Fibroblast of villous mesenchyme (primary cell): Measurements from ENCODE around the genes GCSAML, OR2T3, OR2T5, OR2T35, ZNF672 and ZNF692.

DNA sequence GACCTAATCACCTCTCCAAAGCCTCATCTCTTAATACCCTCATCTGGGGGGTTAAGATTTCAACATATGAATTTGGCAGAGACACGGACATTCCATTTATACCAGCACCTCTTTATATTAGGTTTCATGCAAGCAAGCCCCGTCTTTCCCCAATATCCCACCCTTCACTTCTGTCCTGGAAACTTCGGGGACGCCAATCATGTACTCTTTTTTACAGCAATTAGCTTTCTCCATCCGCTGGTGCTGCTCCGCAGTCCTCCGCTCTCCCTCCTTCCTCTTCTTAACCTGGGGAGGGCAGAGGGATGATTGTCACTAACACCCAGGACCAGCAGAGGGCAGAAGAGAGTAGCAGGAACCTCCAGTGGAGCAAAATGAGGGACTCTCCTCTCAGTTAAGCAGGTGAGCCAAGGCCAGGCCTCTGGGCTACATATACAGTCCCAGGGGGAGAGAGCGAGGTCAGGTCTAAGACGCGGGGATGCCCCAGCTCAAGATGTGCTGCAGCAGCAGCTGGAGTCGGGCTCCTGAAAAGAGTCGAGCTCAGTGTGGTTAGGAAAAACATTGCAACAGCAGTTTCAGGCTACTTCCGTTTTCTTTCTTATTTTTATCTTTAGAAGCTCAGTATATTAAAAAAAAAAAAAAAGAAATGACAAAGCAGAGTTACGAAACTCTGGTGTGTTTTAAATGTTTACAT lies 25.9 kb upstream of the NLRP3 start:
- CAGE, long polyA plus RNA = no peak

GRCh38 chr1:247411540-247412024 lies 4.4 kb upstream of the NLRP3 start:
- CAGE, long polyA plus RNA = no peak

DNA sequence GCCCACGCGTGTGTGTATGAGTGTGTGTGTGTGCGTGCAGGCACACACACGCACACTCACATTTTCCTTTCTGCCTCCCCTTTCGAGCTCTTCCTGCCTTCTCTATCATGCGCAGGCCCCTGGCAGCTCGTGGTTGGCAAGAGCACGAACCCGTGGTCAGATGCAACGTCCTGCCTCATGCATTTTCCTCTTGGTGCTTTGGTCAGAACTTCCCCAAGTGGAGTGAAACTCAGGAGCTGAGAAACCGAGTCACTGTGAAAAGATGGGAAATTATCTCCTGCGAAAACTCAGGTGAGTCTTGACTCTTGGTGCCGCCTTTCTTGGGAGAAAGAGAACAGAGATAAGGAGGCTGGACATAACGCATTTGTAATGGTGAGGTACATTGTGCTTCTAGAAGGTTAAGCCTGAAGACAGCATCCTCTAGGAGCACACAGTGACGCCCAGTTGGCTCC lies at the start of gene GCSAML:
TSS of gene GCSAML (plus strand) at position 205 of the 452 bp plus-strand sequence.
- CAGE, long polyA plus RNA = no peak

DNA sequence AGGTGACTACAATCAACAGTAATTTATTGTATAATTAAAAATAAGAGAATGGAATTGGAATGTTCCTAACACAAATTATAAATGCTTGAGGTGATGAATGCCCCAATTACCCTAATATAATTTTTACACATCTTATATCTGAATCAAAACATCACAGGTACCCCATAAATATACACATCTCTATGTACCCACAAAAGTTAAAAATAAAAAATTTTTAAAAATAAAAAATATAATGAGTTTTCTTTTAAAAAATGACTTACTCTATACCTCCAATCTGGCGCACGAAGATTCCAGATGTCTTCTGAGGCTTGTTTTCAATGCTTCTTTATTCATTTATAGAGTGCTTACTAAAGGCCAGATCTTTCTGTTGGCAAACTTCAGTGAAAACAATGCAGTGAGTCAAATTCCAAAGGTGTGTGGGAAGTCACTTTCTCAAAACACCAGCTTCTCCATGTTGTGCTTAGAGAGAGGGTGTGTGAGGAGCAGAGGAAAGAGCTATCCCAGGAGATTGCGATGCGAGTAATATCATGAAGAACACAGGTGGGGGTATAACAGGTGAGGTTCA lies 5.0 kb downstream of the OR14A16 start:
- CAGE, long polyA plus RNA = no peak

DNA sequence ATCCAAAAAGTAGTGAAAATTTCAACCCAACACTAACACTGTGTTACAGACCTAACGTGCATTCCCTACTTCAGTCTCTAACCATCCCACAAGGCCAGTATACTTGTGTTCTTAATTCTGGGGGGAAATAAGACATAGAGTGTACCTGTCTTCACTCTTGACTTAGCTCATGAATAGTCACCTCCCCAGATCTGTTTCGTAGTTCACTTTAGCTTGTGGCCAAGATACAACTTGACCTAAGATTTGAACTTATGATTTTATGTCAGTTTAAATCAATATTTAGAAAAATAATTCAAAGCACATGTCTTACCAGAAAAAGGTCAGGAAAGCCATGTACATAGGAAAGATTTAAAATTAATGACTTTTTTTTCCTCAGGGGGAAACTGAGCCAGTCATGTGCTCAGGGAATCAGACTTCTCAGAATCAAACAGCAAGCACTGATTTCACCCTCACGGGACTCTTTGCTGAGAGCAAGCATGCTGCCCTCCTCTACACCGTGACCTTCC lies at the start of gene OR2T3:
TSS of gene OR2T3 (plus strand) at position 395 of the 506 bp plus-strand sequence.
- CAGE, long polyA plus RNA = no peak

- CAGE, long polyA plus RNA = no peak
These were observed at the start of gene OR2T5 for GRCh38 chr1:248488212-248488673. OR2T5 (plus strand) TSS chr1:248488589.

DNA sequence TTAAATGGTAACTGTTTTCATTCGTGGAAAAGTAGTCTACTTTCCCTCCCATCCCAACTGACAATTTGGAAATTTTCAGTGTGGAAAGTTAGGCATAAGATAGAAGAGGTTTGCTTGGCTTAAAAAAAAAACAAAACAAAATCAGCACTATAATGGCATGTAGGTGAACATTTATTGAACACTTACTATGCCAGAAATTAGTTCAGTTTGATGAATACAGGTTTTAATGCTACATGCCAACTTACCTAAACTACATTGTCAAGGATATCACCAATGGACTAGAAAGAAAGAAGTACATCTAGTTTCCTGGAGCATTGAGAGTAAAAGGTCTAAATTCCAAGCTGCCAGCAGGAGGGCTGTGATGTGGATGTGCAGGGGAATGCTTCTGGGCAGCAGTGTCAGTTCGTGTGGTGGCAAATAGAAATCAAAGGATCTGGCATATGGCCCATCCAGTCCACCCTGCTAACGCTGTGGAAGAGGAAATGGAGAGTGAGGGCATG lies at the start of gene OR2T35:
TSS of gene OR2T35 (minus strand) at position 277 of the 500 bp plus-strand sequence.
- CAGE, long polyA plus RNA = no peak

- CAGE, long polyA plus RNA = no peak
These were observed 32.7 kb upstream of the LYPD8 start for GRCh38 chr1:248788232-248788741.

DNA sequence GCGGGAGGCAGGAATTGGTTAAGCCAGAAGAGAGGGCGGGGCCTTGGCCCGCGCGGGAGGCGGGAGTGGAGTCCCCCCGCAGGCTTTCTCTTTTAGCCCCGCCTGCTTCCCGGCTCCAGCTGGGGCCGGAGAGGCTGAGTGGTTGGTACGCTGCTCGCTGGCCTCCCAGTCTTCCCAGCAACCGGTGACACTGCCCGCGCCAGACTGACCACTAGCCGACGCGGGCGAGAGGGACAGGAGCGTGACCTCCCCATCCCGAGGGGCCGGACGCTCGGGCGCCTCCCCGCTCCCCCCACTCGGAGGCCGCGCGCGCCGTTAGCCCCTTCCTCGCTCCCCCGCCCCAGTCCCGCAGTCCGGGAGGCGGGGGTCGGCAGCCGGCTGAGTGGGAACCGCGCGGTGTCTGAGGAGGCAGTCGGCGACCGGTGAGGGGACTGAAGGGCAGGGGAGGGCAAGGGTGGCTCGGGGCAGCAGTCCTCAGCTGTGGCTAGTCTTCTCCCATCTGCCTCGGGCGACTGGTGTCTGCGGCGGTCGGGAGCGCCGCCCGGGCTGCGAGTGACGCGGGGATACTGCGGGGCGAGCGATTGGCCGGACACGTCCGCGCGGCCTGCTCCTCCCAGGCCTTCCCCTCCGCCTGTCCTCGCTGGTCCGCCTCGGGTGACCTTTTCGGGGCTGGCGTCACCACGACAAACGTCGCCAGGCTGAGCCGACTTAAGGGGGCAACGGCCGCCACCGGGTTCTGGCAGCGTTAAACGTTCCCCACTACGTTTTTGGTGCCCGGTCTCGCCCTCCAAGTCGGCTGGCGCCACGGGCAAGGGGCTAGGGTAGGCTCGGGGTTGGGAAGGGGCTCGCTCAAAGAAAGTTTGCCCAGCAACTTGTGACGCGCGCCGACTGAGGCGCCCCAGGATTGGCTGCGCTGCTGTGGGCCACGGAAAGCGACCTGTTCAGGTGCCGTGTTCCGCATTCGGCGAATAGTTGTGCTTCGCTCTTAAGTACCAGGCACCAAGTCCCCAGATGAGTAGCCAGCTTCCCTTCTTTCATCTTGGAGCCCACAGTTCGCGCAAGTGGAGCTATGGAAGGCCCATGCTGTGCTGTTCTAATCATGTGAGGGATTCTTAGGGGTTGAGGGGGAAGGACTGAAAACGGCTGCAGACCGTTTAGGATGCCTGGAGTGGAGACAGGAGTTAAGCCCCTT lies at the start of gene ZNF672:
TSS of gene ZNF672 (plus strand) at position 95 of the 1,192 bp plus-strand sequence.
- CAGE, long polyA plus RNA = no peak

DNA sequence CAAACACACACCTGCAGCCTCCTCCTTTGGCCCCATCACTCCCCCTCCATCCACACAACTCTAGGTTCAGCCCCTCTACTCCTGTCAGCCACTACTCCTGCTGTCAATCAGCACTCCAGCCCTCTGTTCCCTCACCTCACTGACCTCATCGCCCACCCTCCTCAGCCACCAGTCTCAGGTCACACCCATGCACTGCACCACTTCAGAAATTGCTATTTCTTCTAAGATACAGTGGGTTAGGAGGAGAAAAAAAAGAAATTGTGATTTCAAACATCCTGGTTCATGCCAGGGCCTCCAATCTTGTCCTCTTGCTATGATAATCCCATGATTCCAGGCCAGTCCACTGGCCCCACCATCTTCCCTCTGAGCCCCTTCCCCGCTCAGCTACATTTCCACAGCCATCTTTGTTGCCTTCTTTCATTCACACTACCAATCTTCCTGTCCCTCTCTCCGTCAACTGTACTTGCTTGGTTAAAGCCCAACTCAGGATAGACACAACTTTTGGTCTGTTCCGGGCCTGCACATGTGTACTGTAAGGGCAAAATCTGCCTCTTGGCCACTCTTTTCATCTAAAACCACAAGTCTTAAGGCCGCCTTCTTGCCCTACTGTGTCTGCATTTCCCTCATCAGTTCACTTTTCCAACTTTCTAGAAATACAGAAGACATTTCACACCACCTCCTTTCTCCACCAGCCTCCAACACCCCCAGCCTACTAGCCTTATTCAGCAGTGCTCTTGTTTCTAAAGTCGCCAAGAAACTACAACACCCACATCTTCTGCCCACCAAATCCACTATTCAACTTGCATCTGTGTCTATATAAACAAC lies 7.1 kb downstream of the ZNF692 start:
- CAGE, long polyA plus RNA = no peak

GRCh38 chr1:248858439-248859439 lies at the start of gene ZNF692:
ZNF692 (minus strand) TSS chr1:248859085.
- CAGE, long polyA plus RNA = start-site peak on the minus strand at chr1:248858929-248858969, 38 and 37 reads in 2 replicates; start-site peak on the minus strand at chr1:248859036-248859088, 139 and 93 reads in 2 replicates

DNA sequence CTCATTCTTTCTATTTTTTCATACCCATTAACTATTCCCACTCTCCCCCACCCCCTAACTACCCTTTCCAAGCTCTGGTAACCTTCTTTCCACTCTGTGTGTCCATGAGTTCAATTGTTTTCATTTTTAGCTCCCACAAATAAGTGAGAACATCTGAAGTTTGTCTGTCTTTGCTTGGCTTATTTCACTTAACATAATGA lies 13.0 kb downstream of the PGBD2 start:
- CAGE, long polyA plus RNA = no peak